Left ventricle myocardium (tissue), 1 donor: ENCODE data around the gene ARFGAP3.

- PRO-cap, result no peak
Observed at GRCh38 chr22:42642058-42642395, 1.6 kb upstream of the ATP5MGL start.

DNA sequence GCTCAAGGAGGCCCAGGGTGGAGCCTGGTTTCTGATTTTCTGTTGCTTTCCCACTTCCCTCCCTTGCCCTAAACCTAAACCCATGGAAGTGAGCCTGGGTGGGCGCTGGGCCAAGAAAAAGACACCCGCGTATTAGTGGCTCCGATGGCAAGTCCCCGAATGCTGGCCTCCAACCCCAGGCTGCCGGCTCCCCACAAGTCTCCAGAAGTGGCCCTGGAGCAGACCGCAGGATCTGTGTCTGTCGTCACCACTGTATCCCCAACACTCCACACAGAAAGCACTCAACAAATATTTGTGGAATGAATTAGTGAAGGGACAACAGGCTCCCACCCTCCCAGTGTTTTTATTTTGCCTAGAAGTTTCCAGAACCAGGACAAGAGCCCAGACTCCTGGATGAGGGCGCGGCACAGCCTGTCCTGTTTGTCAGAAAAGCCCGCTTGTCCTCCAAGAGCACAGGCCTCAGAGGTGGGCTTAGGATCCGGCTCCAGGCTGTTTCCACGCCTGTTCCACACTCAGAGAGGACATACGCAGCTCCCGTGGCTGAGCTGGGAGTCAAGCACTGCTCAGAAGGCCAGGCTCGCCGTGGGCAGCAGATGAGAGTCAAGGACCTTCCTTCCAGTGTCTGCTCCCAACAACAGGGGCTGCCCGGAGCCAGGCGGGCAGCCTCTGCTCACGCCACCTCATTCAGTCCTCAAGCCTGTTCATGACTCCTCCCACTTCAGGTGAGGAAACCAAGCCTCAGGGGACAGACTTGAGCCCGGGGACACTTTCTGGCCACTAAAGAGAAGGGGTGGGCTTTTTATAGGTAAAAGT is 4.0 kb downstream of the CYB5R3 start:
- PRO-cap, result no peak

DNA sequence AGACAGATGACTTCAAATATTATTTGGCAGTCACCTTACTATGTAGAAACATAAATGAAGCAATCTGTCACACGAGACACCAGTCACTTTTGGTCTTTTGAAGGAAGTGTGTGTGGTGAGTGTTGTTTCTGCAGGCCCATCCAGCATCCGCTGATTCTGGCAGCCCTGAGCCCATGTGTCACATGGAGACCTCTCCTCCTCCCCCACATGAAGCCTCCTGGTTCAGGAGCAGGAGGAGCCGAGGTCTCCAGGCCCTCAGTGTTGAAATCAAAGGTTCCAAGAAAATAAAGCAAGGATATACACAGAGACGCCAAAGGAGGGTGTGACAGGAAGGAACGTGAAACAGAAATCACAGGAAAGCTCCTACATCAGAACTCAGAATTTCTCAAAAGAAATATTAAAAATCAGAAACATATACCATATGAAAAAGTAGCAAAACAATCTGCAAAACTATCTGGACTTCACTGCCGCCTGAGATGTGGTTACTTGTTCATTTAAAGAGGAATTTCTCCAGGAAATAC is 60.0 kb downstream of the ARFGAP3 start:
- PRO-cap, result no peak

DNA sequence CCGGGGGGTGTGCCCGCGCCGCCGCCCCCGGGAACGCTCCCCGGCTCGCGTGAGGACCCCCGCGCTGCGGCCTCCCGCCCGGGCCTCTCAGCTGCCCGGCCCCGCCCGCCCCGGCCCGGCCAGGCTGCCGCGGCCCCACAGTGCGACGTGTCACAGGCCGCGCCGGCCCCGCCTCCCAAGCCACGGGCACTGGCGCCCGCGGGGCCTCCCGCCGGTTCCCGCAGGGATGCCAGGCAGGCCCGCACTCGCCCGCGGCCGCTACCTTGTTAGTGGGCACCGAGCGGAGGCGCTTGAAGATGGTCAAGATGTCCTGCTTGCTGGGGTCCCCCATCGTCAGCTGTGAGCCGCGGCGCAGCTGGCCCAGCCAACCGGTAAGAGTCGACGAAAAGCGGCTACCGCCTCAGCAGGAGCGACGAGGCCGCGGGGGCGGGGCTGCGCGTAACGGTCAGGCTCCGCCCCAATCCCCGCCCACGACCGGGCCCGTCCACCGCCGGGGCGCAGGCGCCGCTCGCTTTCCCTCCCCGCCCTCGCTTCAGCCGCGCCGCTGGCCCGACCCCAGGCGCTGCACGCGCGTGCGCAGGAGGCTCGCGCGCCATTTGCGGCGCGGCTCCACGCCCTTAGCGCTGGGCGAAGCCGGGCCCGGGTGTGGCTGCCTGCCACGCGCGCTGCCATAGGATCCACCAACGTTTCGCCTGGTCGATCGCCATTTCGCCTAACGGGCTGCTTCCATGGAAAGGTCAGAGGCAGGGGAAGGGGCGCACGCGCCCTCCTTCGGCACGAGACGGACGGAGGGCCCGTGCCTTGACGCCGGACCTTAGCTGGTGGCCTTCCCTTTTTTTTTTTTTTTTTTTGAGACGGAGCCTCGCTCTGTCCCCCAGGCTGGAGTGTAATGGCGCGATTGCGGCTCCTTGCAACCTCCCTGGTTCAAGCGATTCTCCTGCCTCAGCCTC is at the start of gene ARFGAP3:
ARFGAP3 (minus strand) TSS at position 422 of the 950 bp plus-strand sequence.
- PRO-cap, result bidirectional peak, plus-strand start at position 153 of the sequence, minus-strand start at position 126 of the sequence; bidirectional peak, plus-strand start at position 596 of the sequence, minus-strand start at position 388 of the sequence

DNA sequence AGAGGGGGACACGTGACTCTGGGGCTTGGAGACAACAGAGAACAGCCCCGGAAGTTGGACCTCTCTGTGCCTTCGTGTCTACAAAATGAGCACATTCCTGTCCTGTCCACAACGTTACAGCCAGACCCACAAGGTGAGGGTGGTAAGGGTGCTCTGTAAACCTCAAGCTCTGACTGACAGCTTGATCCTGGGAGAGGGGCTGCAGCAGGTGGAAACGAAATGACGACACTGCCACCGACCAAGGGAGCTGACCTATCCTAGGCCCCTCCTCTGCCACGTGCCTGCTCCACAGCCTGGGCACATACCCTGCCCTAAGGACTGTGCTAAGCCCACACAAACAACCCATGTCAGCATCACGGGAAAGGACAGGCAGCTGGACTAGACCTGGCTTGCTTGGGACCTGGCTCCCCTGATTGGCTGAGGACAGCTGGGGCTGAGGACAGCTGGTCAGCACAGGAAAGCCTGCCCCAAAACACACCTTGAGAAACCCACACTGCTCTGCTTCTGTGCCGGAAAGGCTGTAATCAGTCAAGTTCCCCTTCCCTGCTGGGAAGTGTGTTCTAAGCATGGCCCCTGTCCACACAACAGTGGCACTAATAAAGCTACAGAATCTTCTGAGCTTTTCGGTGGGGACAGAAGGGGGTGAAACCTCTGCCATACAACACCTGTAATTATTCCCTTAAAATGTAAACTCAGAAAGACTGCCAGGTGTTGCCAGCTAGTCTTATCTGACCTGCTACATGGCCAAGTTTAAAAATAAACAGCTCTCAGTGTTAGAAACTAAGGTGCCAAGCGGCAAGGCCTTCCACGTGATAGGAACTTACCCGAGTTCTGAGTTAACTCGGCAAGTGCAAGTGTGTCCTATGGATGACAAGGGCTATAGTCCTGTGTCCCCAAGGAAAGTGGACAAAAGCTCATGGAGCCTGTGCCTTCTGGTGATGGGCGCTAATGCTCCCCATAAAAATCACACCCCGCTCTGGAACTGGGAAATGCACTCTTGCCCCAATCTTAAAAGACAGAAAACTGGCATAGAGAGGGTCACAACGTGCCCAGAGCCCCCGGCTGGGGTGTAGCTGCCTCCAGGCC is 35.6 kb upstream of the ARFGAP3 start:
- PRO-cap, result no peak

- PRO-cap, result unidirectional peak, minus-strand start at chr22:42910207
Observed at GRCh38 chr22:42910153-42910683, 53.1 kb upstream of the ARFGAP3 start.

- PRO-cap, result no peak
Observed at GRCh38 chr22:42913776-42914220, 56.7 kb upstream of the ARFGAP3 start.

DNA sequence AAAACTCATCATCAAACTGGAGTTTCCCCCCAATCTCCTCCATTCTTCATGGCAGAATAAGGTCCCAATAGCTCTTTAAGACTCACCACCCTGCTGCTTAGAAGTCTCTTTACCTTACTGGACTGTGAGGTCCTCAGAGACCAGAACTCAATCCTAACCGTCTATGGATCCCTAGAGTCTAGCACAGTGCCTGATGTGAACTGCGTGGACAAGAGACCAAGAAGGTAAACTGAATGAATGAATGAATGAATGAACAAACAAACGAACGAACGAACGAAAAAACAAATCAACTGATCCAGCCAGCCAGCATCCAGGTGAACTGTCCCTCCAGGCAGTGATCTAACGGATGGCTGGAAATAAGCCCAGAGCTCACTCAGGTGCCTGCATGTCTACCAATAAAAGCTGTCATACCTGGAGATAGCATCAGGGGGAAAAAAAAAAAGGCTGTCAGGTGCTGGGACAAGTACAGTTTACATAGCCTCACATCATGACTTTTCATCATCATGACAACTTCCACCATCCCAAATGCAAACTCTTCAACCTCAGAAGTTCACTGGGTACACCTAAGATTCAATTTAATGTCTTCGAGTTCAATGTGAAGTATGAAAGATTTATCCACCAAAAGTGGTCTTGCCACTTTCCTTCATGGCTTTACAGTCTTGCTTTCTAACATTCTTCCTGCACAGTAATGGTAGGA is 59.8 kb downstream of the PACSIN2 start:
- PRO-cap, result no peak

GRCh38 chr22:42994822-42995680 is 19.9 kb downstream of the PACSIN2 start:
- PRO-cap, result no peak

GRCh38 chr22:43028145-43028857 is 13.4 kb upstream of the PACSIN2 start:
- PRO-cap, result no peak

DNA sequence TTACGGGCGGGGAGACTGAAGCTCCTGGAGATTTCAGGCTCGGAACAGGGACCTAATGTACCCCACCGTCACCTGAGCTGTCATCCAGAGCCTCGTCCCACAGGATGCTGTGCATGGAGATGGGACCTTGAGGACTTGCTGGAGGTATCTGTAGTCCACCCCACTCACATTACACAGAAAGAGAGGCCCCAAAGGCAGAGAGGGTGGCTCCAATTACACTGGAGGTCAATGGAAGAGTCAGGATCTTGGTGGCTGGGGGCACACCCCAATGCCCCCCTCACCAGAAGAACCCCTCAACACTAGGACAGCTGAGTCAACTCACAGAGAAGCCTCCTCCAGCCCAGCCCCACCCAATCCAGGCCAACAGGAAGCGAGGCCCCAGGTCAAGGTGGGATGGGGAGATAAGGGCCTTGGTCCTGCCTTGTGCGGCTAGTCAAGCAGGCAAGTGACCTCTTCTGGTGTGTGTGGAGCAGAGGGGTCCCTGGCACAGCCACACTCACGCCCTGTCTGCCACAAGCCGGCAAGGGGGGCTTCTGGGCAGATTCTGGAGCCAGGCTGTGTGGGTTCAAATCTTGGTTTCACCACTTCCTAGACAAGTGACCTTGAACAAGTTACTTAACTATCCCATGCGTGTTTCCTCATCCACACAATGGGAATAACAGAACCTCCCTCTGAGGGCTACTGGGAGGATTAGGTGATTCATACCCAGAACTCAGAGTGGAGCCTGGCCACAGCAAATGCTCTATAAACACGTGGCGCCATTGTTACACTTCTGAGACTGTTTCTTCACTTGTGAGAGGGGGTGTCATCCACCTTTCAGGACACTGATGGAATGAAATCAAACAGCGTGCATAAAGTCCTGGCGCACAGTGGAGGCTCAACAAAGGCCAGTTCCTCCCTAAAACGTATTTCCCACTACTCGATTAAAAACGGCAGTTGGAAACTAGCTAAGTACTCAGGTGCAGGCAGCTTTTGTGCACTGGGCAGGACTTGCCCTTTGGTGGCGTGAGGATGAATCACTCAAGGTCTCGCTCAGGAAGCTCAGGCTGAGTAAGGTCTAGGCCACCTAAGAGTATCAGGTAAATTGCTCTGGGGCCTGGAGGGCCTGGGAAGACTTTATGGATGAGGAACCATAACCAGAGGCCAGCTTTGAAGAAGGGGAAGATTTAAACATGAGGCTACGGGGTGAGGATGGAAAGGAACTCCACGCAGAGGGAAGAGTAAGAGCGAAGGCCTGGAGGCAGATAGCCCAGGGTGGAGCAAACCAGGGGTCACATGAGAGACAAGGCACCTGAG is 3.2 kb downstream of the TTLL12 start:
- PRO-cap, result no peak

DNA sequence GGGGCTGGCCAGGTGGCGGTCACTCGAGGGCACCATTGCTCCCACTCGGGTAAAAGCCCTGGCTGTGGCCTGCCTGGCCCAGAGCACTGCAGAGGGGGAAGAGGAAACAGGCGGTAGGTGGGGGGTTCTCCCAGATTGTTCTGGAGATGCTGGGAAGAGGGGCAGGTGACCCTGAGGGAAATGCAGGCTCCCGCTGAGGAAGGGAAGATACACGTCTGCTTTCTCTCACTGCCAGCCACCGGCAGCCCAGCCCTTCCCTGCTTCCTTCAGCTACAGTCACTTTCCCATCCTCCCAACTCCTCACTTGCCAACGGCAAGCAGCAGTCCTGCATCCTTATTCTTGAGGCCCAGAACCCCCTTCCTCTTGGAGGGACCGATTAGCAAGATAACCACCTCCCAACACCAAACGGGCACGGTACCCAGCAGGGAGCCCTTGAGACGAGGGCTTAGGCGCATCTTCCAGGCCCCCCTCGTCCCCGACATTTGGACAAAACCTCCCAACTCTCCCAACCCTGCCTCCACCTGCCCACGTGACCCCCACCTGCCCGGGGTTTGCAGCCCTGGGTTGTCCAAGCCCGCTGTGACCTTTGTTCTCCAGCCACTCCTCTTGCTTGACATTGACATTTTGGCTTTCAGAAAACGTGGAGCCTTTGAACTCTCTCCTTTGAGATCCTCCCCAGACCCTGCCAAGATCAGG is 48.7 kb upstream of the TTLL12 start:
- PRO-cap, result no peak

DNA sequence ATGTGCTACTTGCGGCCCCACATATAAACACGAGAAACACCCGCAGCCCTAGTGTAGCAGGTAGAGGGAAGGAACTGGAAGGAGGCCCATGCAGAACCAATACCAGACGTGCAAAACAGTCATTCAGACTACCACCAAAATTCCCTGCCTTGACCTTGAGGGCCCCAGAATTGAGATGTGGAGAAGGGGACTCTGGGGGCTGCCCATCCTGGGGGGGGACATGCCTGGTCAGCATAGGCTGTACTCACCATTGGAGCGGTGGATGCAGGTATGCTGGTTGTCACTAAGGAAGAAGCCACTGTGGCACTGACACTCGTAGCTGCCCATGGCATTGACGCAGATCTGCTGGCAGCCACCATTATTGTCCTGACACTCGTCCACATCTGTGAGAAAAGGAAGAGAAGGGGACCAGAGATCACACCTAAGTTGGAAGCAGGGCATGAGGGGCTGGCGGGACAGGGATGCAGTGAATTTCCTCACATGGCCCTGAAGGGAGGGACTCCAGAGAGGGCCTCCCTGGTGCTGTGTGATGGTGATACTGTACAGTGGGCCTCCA is 52.3 kb downstream of the SCUBE1 start:
- PRO-cap, result no peak

- PRO-cap, result no peak
Observed at GRCh38 chr22:43397000-43397577, 14.7 kb upstream of the MPPED1 start.

- PRO-cap, result no peak
Observed at GRCh38 chr22:43436062-43436807, 24.4 kb downstream of the MPPED1 start.

DNA sequence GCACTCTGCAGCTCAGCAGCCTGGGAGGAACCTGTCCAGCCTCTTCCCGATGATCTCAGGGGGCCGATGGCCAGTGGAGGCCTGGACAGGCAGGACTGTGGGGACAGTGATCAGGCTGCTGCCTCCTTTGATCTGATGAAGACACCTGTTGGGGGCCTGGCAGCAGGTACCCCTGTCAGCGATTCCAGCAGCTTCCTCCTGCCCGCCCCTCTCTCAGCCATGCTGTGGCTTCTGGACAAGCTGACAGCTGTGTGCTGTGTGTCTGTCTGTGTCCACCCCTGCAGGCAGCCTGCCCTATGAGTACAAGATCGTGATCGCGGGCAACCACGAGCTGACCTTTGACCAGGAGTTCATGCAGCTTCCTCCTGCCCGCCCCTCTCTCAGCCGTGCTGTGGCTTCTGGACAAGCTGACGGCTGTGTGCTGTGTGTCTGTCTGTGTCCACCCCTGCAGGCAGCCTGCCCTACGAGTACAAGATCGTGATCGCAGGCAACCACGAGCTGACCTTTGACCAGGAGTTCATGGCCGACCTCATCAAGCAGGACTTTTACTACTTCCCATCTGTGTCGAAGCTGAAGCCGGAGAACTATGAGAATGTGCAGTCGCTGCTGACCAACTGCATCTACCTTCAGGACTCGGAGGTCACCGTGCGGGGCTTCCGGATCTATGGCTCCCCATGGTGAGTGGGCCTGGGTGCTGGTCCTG is 62.6 kb downstream of the MPPED1 start:
- PRO-cap, result no peak

DNA sequence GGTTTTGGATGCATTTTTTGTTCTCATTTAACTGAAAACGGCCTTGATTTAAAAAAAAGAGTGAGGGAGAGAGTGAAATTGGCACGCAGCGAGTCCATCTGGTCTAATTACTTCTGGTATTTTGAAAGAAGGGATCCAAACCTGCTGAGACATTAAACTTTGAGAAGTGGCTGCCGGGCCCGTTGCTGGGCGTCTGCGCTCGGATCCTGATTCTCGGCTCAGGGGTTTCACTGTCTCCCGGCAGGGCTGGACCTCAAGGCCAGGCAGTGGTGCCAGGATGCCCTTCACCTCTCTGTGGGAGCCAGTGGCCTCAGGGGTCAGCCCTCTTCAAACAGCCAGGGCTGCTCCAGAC is 70.3 kb downstream of the MPPED1 start:
- PRO-cap, result no peak

- PRO-cap, result no peak
Observed at GRCh38 chr22:44086039-44086818, 62.1 kb downstream of the PARVB start.

GRCh38 chr22:44326328-44326739 is 13.6 kb upstream of the SHISAL1 start:
- PRO-cap, result no peak

DNA sequence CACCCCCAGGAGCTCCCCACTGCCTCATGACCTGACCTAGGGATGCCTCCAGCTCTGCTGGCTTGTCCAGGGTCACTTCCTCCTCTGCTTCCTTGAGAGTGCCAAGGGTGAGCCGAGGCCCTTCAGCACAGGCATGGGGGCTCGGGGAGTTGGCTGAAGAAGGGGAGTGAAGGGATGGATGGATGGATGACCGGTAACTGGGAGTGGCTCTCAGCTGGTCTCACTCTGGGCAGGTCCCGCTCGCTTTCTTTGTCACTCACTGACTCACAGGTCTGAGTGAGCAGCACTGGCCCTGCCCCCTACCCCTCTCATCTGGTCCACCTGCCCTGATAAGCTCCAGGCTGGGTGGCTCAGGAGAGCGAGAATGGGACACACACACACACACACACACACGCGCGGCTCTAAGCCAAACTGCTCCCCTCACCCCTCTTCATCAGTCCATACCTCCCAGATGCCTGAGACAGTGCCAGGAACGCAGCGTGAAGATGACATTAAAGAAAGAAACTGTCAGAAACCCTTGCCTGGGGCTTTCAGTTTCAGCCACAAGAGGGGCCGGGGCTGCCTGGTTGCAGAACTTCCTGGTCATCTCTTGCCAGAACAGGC is 16.4 kb upstream of the SHISAL1 start:
- PRO-cap, result no peak